Epithelial cell of alveolus of lung (primary cell): ENCODE data around the gene IL6ST.

- RAMPAGE, long total RNA, result no peak
- RRBS, result 80% methylated on average over 1 of the region's 12 CpGs
Observed at GRCh38 chr5:55933801-55934790, 60.7 kb downstream of the IL6ST start.

DNA sequence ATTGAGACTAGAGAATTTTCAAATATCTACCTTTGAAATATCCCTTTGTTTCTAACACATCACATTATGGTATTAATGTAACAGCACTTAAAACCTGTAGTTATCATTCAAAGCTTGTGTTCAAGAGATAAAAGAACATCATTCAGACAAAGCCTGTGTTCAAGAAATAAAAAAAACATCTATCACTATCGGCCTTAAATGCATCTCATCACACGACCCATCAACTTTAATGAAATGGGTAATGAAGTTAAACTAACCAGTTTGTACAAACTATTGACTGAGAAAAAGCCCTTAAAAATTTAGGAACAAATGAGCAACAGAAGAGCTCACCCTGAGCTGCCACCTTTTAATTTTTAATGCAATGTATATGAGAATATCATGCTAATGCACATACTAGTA lies 57.8 kb downstream of the IL6ST start:
- RAMPAGE, long total RNA, result no peak
- RRBS, result no CpG with 5 or more reads among the region's 2 CpGs

DNA sequence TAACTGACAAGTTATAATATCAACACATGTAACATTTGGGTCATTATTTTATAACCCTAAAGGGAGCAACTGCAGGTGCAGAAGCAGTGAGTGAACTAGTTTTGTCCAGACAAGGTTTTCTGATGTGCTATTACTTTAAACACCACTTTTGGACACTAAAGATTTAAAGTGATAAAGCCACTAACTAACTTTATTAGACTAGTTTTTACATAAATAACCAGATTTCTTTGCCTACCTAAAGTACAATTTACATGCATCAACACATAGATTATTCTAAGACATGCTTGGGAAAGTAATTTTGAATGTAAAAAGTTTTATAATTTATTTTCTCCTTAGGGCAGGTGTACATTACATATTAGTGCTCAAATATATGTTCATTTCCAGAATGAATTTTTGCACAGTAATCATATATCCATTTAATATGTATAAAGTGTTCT lies 56.3 kb downstream of the IL6ST start:
- RAMPAGE, long total RNA, result no peak

- RAMPAGE, long total RNA, result no peak
- RRBS, result no CpG with 5 or more reads among the region's 5 CpGs
Observed at GRCh38 chr5:55973056-55973515, 21.7 kb downstream of the IL6ST start.

GRCh38 chr5:55992721-55993424 lies 1.9 kb downstream of the IL6ST start:
- RAMPAGE, long total RNA, result no peak
- RRBS, result no CpG with 5 or more reads among the region's 8 CpGs

DNA sequence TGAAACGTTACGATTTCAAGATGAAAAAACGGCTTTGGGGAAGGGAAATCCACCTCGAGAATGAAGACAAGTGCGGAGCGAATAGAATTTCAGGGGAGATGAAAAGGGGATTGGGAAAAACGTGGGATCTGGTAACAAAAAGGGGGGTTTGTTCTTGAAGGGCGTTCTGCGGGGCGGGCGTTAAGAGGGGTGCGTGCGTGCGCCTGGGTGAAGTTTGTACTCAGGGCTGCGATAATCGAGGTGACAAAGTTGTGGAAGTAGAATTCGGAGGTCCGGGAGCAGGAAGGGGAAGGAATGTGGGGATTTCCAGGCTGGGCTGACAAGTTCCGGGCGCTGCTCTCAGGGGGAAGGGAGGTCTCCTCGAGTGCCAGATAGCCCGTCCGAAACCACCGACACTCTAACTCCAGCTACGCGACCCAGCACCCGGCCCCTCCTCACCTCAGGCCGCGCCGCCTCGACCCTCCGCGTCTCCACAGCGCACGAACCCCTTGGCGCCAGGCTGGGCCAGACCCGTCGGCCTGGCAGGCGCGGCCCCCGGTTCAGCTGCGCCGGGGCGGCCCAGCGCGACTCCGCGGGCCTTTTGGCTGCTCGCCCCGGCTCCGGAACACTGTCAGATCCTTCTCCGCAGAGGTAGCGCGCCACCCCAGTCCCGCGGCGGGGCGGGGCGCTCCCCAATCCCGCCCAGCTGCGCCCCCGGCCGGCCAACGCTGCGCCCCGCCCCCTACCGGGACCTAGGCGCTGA lies at the start of gene IL6ST:
Gene IL6ST, minus strand, starts transcription at position 618 of the 742 bp plus-strand sequence.
- RAMPAGE, long total RNA, result no peak
- RRBS, result 1% methylated on average over 15 of the region's 68 CpGs

DNA sequence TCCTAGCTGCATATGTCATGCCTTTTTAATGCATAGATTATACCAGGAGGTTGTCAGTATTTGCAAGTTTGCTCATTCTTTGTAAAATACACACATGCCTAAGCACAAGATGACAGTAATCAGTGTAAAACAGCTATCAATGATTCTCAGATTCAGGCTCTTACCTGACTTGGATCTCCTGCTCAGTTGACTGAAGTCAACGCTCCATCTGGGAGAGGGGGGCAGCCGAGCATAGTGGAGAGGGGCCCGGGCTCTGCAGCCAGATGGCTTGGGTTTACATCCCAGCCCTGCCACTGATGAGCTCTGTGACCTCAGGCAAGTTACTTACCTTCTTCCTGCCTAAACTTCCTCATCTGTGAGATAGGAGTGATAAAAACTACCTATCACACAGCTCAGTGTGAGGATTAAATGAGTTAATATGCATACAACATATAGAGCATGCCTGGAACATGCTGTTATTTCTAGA lies 72.5 kb downstream of the ANKRD55 start:
- RAMPAGE, long total RNA, result no peak
- RRBS, result no CpG with 5 or more reads among the region's 3 CpGs

DNA sequence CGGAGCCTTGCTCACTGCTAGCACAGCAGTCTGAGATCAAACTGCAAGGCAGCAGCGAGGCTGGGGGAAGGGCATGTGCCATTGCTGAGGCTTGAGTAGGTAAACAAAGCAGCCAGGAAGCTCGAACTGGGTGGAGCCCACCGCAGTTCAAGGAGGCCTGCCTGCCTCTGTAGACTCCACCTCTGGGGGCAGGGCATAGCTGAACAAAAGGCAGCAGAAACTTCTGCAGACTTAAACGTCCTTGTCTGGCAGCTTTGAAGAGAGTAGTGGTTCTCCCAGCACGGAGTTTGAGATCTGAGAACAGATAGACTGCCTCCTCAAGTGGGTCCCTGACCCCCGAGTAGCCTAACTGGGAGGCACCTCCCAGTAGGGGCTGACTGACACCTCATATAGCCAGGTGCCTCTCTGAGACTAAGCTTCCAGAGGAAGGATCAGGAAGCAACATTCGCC lies 11.4 kb downstream of the ANKRD55 start:
- RAMPAGE, long total RNA, result no peak
- RRBS, result no CpG with 5 or more reads among the region's 8 CpGs

DNA sequence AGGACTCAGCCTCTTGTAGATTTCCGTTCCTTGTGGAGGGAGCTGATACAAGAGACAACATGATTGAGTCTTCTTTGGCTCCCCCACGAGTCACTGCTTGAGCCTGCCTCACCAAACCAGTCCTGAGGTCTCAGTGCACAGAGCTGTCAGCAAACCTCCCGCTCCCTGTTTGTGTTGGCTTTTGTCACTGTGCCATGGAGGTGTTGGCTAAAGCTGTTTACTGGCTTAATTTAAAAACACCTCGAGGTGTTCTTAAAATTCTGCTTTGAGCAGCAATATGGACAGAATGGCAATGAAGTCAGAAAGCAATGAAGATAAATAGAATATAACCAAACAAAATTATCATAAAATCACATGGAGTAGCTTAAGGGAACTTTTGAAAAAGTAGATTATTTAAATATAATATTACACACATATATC lies 234.1 kb upstream of the ANKRD55 start:
- RAMPAGE, long total RNA, result no peak
- RRBS, result no CpG with 5 or more reads among the region's 4 CpGs

GRCh38 chr5:56479560-56480597 lies 246.7 kb upstream of the ANKRD55 start:
- RAMPAGE, long total RNA, result no peak
- RRBS, result no CpG with 5 or more reads among the region's 24 CpGs

DNA sequence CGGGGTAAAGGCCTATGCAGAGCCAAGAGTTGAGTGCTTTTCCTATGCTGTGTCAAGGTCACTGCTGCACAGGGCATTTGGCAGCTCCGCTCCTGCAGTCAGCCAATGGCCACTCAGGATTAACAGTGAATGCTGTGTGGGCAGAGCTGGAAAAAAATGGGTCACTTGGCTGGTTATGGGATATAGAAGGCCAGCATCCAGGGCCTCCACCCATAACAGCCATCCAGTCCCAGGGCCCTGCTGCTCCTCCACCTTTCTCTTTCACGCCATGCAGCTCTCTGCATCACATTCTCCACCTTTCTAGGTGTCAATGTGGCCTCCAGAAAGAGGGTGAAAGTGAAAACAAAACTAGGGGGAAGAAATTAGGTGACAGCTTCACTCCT lies 279.3 kb upstream of the ANKRD55 start:
- RAMPAGE, long total RNA, result no peak
- RRBS, result no CpG with 5 or more reads among the region's 3 CpGs

DNA sequence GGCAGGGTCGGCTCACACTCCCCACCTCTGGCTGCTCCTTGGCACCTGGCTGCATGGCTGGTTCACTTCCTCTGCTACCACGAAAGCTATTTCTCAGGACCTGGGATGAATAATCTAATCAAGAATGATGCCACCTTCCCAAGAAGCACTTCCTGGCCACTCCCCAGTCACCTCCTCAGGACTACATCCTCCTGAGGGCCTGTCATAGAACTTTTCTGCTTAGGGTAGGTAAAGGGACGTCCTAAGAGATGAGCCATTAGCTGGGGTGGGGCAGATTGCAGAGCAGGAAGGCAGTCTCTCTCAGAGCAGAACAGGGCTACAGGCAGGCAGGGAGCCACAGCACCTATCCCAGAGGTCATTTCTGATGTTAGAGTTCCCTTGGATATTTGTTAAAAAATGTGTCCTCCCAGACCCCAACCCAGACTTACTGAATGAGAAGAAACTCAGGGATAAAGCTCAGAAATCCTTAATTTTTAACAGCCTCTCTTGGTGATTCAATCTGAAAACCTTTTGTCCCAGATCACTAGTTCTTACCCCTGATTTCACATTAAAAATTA lies 288.0 kb upstream of the MAP3K1 start:
- RAMPAGE, long total RNA, result no peak
- RRBS, result no CpG with 5 or more reads among the region's 3 CpGs

DNA sequence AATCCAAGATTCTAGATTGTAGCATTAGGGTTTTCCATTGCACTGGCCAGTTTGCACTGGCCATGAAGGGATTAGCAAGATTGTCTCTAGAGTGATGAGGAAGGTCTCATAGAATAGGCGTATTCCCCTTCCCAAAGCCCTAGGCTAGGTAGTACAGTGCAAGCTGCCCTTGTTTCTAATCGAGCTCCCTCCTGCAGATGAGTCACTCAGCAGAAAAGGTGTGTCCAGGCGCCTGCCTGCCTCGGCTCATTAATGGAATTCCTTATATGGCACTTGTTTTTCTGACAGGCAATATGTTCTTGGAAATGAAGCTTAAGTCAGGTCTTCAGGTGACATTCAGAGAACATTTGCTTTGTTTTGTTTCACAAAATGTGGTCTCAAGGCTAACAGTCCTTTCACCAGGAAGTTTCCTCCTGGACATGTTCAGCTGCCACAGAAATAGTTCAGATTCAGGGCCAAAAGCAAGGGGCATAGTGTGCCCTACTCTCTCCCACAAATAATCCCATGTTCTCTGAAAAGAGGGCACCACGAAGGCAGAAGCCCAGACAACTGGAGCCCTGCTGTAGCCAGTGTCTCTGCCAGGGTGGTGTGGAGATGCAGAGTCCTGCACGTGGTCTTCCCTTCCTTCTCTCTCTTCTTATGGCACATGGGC lies 281.2 kb upstream of the MAP3K1 start:
- RAMPAGE, long total RNA, result no peak
- RRBS, result no CpG with 5 or more reads among the region's 6 CpGs

DNA sequence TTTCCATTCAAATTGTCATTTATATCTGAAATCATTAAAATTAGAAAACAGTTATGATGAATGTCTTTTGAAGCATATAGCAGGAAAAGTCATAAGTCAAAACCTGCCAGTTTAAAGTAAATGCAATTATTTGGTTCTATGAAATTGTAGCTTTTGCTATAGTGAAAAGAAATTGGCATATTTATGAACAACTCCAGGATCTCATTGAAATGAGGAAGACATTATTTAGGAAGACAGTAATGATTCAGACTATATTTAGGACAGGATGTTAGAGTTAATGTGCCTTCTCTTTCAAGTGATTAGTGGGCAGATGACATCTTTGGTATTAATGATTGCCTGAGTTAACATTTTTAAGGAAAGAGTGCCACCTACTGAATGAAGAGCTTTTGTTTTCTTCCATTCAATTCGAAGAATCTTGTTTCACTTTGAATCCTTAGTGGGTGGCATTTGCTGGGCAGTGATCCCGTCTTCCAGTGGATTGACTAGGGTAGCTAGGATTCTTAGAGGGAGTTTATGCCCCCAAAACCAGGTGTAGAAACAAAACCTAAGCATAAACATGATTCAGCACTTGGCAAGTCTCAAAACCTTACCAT lies 23.0 kb downstream of the MAP3K1 start:
- RAMPAGE, long total RNA, result no peak
- RRBS, result no CpG with 5 or more reads among the region's 2 CpGs

GRCh38 chr5:56909688-56910149 lies 323 bp downstream of the SETD9 start:
- RAMPAGE, long total RNA, result no peak
- RRBS, result no CpG with 5 or more reads among the region's 42 CpGs

DNA sequence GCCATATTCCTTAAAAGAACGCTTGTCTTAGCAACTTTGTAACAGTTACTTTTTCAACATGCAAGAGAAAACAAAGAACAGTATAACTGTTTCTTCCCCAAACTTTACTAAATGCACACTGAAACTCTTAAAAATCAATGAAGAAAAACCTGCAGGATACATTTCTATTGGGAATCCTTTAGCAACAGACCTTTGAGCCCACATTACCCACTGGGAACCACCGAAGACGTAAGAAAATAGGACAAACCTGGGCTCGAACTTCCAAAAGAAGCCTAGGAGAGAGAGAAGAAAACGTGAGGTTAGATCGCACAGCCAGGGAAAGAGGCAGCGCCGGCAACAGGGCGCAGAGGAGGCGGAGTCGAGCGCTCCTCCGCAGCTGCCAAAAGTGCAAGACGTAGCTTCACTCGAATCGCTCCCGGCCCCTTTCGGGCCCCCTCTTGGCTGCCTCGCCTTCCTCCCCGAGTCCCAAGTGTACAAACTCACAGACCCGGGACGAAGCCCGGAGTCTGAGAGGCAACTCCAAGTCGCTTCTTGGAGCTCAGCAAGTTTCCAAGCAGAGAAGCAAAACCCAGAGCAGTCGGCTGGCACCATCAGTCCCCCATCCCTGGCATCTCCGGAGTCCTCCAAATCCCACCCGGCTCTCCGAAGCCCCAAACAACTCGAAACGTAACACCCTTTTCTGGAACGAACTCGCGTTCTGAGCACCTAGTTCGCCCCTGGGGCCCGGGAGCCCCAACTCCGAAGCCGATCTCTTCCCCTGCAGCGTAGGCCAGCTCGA lies 1.4 kb downstream of the MIER3 start:
- RAMPAGE, long total RNA, result no peak
- RRBS, result 1% methylated on average over 21 of the region's 39 CpGs

GRCh38 chr5:57003513-57003904 lies 51.6 kb upstream of the MIER3 start:
- RAMPAGE, long total RNA, result no peak
- RRBS, result no CpG with 5 or more reads among the region's 3 CpGs

GRCh38 chr5:57176188-57176911 lies 2.5 kb downstream of the GPBP1 start:
- RAMPAGE, long total RNA, result no peak
- RRBS, result no CpG with 5 or more reads among the region's 10 CpGs

DNA sequence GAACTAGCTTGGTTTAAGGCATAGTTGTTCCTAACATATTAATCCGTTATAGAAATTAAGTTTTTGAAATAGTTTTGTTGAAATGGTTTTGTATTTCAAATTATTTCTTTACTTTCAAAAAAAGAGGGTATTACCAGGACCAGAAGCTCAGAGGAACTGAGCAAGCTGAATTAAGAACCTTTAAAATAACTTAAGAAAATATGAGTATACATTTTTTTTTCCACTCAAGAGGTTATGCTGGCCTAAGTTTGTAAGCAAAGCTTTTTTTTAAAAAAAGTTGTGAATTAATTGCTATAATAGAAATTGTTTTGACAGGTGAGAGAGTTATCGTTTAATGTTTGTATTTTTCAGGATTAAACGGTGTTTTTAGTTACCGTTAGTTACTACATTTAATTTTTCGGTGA lies 3.1 kb downstream of the GPBP1 start:
- RAMPAGE, long total RNA, result no peak
- RRBS, result no CpG with 5 or more reads among the region's 5 CpGs

DNA sequence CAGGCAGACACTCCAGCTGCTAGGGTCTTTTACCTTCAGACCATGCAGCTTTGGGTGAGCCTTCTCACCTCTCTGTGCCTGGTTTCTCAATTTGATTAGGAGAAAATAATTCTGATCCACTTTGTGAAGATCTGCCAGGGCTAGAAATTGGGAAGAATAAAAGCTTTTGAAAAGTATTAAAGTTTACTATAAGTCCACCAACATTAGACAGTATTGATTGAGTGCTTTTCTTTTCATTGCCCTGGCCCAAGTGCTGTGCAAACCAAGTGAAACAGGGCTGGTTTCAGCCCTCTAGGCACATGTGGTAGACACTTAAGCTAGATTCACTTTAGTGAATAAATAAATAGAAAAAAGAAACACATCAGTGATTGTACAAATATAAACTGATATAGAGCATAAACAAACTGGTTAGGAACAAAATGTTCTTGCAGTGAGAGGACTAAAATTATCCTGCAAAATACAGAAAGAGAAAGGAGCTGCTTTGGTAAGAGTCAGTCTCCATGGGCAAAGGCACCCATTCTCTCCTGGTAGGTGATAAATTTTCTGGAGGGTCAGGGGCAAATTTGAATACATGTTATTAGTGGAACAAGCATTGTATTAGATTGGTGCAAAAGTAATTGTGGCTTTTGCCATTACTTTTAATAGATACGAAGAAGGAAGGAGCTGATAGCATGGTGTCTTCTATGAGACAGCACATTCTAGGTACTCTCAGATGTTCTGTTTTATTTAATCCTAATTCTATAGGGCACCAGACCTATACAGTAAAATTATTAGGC lies 29.7 kb downstream of the ACTBL2 start:
- RAMPAGE, long total RNA, result no peak
- RRBS, result no CpG with 5 or more reads among the region's 1 CpG